Neural progenitor cell (in vitro differentiated cells): ENCODE data around the gene TMEM202.

- RAMPAGE, long total RNA, result no peak
Observed at GRCh38 chr15:70486426-70487393, 276.6 kb downstream of the UACA start.

DNA sequence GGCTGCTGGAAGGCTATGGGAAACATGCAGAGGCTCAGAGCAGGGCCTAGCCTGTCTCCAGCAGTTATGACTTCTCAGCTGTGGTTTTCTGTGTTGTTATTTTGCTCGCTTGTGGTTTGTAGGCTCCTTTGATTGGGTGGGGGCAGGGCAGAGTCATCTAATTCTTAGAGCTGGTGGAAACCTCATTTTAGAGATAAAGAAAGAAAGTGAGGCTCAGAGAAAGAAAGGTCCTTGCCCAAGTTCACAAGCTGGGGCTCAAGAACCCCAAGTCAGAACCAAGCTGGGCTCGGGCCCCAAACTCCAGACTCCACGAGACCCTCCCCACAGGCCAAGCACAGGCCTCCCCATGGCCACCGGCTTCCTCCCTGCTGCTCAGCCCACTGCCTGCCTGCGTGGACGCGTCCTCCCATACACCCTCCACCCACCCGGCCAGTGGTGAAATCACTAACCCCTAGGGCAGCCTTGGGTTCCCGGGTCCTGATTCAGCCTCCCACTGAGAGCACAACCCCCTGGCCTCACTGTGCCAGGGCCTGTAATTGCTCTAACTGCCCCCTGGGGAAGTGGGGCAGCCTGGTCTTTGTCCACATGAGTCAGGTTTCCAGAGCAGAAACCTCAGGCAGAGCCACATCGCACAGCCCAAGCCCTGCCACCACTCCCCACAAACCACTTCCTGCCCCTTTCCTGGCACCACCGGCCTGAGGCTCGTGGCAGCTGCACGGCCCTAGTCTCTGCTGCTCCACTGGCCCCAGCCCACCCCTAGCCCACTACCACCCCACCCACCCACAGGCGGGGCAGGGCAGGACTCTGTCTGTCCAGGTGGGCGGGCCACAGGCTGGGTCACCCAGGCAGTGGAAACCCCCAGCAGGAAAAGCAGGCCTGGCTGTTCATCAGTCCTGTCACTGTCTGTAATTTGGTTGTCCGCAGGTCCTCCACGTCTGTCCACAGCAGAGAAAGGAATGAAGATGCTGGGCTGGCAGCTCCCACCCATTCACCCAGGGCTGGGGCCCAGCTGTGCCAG is 270.7 kb downstream of the UACA start:
- RAMPAGE, long total RNA, result no peak

DNA sequence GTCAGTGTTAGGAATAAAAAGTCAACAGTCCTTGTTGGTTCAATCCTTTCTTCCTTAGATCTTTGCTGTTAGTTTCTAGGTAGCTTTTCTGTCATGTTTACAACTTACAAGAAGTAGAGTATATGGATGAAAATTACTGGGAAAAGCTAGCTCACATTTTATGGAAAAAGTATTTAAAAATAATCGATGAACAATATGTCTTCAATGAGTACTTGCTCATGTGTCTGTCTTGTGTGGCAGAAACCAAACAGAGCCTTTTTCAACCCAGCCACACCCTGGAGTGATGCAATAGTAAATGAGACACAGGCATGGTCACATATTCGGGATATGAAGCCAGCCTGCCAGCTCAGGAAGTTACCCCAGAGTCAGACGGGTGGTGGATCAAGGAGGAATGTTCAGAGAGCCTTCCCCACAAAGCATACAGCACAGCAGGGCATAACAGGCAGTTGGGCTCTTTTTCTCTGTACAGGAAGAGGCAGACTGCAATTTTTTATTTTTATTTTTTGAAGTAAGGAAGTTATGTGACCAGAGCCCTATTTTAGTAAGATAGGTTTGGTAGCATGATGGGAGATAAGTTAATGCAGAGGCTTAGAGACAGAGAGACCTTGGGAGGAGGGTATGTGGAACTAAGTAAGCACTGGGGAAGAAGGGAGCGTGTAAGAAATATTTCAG is 27.3 kb downstream of the LARP6 start:
- RAMPAGE, long total RNA, result no peak

DNA sequence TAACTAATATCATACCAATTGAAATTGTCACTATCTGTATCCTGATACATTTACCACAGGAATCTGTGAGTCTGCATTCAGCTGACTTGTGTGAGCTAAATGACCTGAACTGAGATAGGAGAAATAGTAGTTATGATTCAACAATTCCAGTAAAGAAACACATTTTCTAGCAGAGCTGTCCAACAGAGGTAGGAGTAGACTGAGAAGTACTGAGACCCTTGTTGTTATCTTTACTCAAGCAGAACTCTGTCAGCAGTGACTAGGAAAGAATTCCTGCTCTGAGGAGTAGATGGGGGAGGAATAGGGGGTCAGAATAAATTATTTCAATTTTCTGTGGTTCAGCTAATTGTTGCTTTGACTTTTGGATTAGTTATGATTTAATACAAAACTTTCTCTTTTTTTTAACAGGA is 66.3 kb upstream of the THSD4 start:
- RAMPAGE, long total RNA, result no peak

- RAMPAGE, long total RNA, result no peak
Observed at GRCh38 chr15:71079392-71080082, 35.7 kb upstream of the THSD4 start.

DNA sequence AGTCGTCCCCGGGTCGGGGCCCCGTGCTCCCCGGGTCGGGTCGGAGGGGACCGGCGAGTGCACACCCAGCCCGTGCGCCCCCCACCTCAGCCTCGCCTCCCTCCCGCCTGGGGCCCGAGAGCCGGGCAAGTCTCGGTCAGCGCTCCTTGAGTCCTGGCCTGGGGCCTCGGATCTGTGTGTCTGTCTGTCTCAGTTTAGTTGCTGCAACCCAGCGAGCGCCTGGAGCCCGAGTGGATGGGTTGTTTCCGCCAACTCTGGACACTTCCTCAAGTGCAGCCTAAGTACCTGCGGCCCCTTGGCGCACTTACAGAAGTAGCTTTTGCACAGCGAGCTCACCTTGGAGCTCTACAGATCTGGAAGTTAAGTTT is 731 bp downstream of the THSD4 start:
- RAMPAGE, long total RNA, result no peak

- RAMPAGE, long total RNA, result no peak
Observed at GRCh38 chr15:71173993-71174319, 58.7 kb downstream of the THSD4 start.

DNA sequence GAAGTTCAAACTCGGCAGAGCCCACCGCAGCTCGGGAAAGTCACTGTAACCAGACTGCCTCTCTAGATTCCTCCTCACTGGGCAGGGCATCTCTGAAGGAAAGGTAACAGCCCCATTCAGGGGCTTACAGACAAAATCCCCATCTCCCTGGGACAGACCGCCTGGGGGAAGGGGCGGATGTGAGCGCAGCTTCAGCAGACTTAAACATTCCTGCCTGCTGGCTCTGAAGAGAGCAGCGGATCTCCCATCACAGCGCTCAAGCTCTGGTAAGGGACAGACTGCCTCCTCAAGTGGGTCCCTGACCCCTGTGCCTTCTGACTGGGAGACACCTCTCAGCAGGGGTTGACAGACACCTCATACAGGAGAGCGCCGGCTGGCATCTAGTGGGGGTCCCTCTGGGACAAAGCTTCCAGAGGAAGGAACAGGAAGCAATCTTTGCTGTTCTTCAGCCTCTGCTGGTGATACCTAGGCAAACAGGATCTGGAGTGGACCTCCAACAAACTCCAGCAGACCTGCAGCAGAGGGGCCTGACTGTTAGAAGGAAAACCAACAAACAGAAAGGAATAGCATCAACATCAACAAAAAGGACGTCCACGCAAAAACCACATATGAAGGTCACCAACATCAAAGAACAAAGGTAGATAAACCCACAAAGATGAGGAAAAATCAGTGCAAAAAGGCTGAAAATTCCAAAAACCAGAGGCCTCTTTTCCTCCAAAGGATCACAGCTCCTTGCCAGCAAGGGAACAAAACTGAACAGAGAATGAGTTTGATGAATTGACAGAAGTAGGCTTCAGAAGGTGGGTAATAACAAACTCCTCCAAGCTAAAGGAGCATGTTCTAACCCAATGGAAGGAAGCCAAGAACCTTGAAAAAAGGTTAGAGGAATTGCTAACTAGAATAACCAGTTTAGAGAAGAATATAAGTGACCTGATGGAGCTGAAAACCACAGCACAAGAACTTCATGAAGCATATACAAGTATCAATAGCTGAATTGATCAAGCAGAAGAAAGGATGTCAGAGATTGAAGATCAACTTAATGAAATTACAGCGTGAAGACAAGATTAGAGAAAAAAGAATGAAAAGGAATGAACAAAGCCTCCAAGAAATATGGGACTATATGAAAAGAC is 150.9 kb downstream of the THSD4 start:
- RAMPAGE, long total RNA, result no peak

GRCh38 chr15:71268110-71268730 is 152.9 kb downstream of the THSD4 start:
- RAMPAGE, long total RNA, result no peak

GRCh38 chr15:71329421-71330026 is 214.3 kb downstream of the THSD4 start:
- RAMPAGE, long total RNA, result no peak

DNA sequence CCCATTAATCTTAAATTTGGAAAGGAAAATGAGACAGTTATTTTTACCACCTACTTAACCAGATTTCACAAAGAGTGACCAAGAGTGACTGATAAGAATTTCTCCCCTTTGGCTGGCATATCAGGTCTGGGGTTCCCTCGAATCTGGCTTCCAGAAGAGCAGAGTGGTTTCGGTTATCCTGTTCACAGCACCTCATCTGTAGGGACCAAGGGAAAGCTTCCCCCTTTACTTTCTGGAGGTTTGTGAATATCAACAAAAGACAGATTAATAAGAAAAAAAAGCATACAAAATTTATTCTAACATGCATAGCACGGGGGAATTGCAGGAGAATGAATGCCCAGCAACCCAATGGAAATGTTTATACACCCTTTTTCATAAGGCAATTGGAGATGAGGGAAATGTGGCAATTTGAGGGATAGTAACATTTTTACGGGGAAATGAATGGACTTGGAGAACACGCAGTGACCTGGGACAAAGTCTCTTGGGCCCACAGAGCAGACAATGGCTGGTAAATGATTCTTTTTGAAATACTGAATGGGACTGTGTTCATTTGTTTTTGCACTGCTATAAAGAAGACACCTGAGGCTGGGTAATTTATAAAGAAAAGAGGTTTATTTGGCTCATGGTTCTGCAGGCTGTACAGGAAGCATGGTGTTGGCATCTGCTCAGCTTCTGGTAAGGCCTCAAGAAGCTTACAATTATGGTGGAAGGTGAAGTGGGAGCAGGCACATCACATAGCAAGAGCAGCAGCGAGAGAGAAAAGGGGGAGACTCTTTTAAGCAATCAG is 321.3 kb downstream of the THSD4 start:
- RAMPAGE, long total RNA, result no peak

DNA sequence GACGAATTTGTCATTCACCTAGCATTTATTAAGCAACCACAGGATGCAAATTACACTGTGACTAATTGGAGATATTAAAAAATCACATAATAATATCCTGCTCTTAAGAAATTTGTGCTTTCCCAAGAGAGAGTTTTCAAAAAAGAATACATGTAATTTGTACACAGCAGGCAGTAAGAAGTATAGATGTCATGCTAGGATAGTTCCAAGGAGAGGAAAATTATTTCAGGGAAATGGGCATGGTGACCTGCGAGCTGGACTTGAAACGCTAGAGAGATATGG is 230.5 kb upstream of the NR2E3 start:
- RAMPAGE, long total RNA, result no peak

DNA sequence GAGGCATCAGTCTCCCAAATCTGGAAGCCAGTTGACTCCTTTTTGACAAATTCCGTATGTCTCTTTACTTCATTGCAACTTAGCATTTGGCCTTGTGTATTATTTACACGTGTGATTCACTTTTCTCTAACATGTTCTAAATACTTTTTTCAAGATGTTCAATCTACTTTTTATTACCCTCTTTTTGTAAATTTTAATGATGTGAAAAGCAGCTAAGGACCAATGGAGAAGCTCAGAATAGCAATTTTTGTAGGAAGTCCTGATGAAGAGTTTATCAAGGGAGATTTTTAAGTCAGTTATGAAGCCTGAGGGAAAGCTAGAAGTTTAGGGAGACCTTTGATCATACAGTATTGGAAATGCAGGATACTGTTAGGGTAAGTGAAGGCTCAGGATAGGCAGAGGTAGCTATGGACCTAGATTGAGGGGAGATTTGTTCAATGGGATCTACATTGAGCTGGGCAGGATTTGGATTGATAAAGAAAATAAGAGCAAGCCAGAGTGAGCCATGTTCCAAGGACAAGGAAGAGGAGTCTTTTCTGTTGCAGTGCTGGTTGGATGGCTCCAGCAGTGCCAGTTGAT is 187.8 kb upstream of the NR2E3 start:
- RAMPAGE, long total RNA, result no peak

DNA sequence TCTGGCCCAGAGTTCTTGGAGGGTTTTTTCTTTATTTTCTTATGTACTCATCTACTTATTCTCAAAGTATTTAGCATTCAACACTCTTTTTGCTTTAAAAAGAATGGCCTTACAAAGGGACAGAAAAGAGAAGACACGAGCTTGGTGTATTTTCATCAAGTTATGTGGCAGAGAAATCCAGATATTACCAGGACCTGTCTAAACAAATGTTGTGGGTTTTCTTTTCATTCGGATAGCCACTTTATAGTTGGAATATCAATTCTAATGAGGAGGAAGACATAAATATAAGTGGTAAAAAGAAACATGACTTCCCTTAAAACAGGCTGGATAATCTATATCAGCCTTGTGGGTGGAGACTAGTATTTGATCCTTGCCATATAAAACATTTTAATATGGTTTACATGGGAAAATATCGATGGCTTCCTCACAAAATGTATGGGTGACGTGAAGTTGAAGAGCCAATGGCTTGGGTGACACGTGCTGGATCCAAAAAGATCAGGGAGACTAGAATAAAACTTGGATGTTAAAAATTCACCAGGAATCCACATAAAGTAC is 29.5 kb upstream of the NR2E3 start:
- RAMPAGE, long total RNA, result no peak

- RAMPAGE, long total RNA, result no peak
Observed at GRCh38 chr15:71789957-71790649, 20.3 kb upstream of the NR2E3 start.

- RAMPAGE, long total RNA, result no peak
Observed at GRCh38 chr15:72398098-72398485, at the start of gene TMEM202. TSS of gene TMEM202 (plus strand) at chr15:72398305.

DNA sequence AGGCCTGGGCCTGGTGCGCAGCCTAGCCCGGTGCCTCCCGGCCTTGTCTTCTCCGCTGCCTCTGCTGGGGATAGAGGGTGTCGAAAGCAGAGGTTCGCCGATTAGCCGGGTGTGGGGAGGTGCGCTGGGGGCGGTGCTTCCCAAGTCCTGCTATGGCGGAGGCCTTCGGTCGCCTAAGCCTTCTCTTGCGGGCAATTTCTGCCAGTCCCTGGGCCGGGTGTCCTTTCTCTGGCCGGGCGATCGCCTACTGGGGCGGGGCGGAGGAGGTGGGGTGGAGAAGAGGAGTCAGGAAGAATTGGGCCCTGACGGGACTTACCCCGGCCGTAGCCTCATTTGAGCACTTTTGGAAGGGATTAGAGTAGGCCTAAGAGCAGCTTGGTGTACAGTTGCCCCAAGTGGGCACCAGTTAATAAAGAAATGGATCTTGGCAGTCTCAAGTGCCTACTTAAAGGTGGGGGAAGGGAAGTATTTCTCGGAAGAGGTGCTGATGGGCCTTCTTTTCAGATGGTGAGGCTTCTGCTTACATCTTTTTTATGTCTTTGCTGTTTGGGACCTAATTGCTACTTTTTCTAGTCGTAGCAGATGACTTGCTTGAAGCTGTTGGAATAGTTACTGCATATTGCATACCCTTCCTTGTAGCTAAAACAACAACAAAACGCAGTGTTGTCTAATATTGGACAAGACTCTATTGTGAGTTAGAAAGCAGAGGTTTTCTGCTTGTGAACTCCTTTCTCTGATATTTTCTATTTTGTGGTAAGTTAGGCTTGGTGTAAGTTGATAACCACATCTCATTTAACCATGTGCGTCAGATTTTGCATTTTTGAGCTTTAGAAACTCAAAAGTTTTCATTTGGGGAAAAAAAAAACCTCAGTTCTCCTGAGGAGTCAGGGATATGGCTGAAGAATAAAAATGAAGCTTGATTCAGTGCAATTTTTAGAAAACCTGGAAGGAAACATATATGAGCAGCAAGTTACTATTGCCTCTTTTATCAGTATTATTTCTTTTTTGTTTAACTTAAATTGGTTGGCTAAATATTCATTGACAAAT is 1.3 kb downstream of the ARIH1 start:
- RAMPAGE, long total RNA, result no peak

GRCh38 chr15:72477263-72478003 is 3.3 kb downstream of the ARIH1 start:
- RAMPAGE, long total RNA, result no peak

GRCh38 chr15:72485769-72486135 is 11.6 kb downstream of the ARIH1 start:
- RAMPAGE, long total RNA, result no peak

DNA sequence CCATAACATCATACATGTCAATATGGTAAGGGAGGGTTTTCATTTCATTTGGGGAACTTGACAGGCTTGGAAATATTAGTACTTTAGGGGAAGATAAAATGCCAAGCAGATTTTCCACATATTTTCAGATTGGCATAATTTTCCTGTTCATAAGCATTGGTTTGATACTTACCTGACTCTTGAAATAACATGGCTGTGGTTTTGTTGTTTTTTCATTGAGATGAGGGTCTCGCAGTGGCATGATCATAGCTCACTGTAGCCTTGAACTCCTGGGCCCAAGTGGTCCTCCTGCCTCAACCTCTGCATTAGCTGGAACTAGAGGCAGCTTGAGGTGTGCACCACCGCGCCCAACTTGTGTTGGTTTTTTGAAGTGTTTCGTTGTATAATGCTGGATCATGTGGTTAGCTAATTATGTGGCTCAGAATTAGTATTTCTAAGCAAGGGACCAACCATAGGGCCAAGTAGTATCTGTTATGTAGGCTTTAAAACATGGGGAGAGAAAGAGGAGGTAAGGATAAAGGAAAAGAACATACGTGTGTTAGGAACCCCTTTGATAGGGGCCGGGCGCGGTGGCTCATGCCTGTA is 78.7 kb upstream of the GOLGA6B start:
- RAMPAGE, long total RNA, result no peak